ENCODE results near the gene GNE.

DNA sequence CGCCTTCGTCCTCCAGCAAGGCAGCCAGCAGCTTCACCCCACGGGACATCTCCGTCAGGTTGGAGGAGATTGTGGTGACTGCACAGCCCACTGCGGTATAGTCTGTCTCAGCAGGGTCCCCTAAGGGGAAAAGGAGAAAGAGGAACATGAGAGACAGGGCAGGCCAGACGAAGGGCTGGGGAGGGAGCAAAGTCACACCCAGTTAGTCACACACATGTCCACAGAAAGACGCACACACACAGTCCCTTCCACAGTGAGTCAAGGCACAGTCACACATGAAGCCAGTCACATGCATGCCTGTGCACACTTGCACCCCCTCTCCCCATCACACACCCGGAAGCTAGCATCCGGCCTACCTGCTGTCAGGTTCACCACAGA lies 12.8 kb downstream of the TLN1 start:
- RAMPAGE, long total RNA: no peak
- RRBS: no CpG with 5 or more reads among the region's 9 CpGs

- RAMPAGE, long total RNA: no peak
- RRBS: no CpG with 5 or more reads among the region's 2 CpGs
Observed at GRCh38 chr9:35725140-35725379, 6.9 kb downstream of the TLN1 start.

GRCh38 chr9:35730105-35731232 lies 1.5 kb downstream of the TLN1 start:
- RAMPAGE, long total RNA: no peak
- RRBS: no CpG with 5 or more reads among the region's 5 CpGs

DNA sequence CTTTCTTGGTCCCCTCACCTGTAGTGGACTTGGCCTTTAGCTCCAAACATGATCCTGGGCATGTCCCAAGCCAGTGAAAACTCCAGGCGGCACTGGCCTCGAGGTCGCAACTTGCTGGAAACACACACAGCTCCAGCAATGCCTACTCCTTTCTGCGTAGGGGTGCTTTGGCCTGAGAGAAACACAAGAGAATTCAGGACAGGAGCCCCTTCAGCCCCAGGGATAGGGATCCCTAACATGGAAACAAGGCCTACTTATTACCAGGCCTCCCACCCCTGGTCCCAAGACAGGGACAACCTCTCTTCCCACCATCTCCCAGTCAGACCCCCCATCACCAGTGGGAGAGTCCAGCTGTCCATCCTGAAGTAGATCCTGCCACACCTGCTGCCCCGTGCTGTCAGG lies 7.7 kb downstream of the CREB3 start:
- RAMPAGE, long total RNA: no peak
- RRBS: no CpG with 5 or more reads among the region's 5 CpGs

DNA sequence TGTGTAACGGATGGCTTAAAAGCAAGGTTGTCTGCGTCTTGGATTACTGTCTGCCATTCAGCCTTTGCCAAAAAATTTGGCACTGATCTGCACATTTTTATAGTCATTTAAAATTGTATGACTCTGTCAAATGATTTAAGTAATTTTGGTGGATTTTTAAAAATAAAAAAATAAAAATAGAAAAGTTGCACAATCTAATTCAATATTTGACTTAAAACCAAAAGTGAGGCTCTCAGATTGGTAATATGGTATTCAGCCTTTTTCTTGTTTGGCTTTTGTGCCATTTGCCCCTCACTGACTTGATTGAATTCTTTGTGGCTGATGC lies 3.6 kb upstream of the MSMP start:
- RAMPAGE, long total RNA: no peak
- RRBS: no CpG with 5 or more reads among the region's 2 CpGs

DNA sequence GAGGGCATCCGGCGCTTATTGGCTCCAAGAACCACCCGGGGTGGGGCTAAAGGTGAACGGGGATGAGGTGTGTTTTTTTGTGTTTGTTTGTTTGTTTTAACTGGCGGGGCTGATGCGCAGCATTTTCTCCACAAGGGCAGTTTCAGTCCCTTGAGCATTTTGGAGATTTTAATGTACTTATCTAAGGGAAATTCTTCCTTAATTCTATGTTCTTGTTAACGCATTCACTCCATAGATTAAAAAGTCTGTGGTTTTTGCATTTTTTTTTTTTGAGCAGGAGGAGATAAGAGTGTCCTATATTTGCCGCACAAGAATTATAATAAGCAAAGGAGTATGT lies 661 bp upstream of the HINT2 start:
- RAMPAGE, long total RNA: no peak
- RRBS: no CpG with 5 or more reads among the region's 8 CpGs

GRCh38 chr9:35834331-35834750 lies 5.3 kb downstream of the TMEM8B start:
- RAMPAGE, long total RNA: no peak
- RRBS: no CpG with 5 or more reads among the region's 4 CpGs

- RAMPAGE, long total RNA: no peak
- RRBS: no CpG with 5 or more reads among the region's 8 CpGs
Observed at GRCh38 chr9:35908463-35909066, 725 bp upstream of the SPAAR start.

DNA sequence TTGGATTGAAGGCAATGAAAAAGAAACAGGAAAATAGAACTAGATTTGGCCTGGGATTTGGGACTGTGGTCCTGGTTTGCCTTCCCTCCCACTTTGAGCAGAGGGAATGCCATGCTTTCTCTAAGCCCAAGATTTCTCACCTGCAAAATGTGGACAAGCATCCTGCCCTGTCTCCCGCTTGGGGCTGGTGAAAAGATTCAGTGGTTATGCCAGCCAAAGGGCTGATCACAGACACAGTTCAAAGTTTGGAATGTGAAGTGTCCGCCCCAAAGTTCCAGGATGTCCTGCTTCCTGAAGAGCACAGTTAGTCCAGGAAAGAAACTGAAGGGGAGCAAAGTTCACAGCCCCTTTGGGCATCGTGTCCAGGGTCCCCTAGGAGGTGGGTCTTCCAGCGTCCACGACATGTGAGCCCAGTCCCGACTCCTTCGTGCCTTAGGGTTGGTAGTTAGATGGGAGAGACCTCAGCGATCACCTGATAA lies 19.9 kb downstream of the SPAAR start:
- RAMPAGE, long total RNA: no peak
- RRBS: no CpG with 5 or more reads among the region's 8 CpGs

DNA sequence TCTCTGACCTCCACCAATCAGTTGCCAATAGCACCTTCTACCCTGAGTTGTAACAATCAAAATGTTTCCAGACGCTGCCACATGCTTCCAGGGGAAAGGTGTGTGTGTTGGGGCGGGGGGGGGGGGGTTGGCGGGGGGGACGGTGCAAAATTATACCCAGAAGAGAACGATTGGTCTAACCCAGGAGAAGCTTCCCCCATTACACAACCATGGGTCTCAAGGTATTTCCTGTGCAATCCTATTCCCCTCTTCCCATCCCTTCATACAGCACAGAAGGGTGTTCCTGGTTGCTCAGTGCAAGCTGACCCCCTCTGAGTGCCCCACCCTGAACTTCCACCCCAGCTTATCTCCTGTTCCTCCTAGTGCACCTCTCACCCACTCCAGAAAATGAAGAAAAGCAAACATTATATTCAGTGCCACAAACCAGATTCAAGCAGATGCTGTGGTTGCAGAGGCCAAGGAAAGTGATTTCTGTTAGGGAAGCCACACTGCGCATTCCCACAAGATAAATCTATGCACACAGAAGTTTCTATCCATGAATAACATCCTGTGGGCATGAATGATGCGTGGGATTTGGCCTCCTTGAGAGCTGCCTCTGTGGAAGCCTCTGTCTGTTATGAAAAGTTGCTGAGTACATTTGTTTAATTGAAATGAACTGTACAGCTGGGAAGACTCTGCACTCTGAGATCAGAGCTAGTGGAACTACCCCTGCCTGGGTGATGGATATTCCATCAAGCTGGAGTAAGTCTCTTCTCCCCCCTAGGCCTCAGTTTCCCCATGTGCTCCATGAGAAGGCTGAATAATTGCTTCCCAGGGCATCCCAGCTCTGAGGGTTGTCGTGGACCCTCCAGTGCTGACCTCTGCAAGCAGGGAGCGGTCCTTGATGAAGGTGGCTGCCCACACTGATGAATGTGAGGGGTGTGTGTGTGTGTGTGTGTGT lies 2.2 kb upstream of the OR2S2 start:
- RAMPAGE, long total RNA: no peak
- RRBS: no CpG with 5 or more reads among the region's 9 CpGs

- RAMPAGE, long total RNA: no peak
- RRBS: no CpG with 5 or more reads among the region's 28 CpGs
Observed at GRCh38 chr9:35962027-35962895, 4.3 kb upstream of the OR2S2 start.

GRCh38 chr9:36153964-36155268 lies 14.8 kb upstream of the CCIN start:
- RAMPAGE, long total RNA: no peak
- RRBS: no CpG with 5 or more reads among the region's 24 CpGs

- RAMPAGE, long total RNA: no peak
- RRBS: no CpG with 5 or more reads among the region's 11 CpGs
Observed at GRCh38 chr9:36162483-36162868, 6.7 kb upstream of the CCIN start.

GRCh38 chr9:36258273-36259315 lies at the start of gene GNE:
GNE (minus strand) TSS chr9:36258448.
- RAMPAGE, long total RNA: start-site peak on the minus strand at chr9:36258395-36258456, 143 and 232 reads in 2 replicates
- RRBS: 1% methylated on average over 11 of the region's 76 CpGs

GRCh38 chr9:36317593-36318434 lies 59.6 kb upstream of the GNE start:
- RAMPAGE, long total RNA: no peak
- RRBS: no CpG with 5 or more reads among the region's 16 CpGs

GRCh38 chr9:36902017-36902401 lies 132.1 kb downstream of the PAX5 start:
- RAMPAGE, long total RNA: no peak
- RRBS: no CpG with 5 or more reads among the region's 4 CpGs

DNA sequence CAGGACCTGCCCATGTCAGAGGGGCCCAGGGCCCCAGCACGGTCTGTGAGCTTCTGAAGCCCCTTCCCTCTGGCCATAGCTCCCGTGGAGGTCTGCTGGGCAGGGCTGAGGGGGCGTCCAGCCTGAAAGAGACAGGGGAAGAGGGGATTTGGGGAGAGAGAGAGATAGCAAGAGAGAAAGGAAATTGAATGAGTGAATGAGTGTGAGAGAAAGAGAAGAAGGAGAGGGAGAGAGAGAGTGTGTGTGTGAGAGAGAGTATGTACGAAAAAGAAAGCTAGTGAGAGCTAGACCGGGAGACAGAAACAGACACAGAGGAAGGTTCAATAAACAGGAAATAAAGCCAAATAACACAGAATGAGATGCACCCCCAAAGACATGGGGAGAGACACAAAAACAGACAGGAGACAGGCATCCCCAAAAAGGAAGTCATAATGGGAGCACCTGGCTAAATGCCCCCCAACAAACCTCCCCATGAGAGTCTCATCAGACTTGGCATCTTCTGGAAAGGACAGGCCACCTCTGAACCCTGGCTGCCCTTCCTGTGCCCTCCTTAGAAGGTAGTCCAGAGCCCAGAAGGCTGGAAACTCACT lies 37.3 kb downstream of the PAX5 start:
- RAMPAGE, long total RNA: no peak
- RRBS: no CpG with 5 or more reads among the region's 5 CpGs

DNA sequence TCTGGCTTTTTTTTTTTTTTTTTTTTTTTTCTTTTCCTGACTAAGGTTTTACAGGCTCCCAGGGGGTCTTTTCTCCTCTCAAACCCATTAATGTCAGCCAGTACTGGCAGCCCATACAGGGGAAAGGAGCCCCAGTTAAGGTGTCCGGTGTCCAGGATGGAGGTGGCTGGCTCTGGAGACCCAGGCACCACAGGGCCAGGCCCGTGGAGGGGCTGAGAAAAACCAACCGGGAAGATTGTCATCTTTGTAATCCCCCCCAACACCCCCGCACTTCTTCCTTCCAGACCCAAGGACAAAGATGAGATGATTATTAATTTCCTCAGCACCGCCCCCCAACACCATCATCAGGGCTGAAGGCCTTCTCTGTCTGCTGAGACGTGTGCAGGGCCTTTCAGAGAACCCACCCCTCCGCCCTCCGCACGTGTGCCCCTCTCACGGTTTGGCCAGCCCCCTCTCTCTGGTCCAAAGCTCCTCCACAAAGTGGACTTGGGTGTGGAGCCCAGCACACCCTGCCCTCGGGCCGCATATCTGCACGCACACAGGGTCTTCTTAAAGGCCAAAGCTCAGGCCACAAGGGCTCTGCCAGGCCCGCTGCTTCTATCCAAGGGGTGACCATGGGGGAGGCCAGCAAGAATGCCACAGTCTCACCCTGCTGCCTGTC lies 32.1 kb downstream of the PAX5 start:
- RAMPAGE, long total RNA: no peak
- RRBS: 70% methylated on average over 3 of the region's 14 CpGs

GRCh38 chr9:37029206-37029564 lies 4.9 kb downstream of the PAX5 start:
- RAMPAGE, long total RNA: no peak
- RRBS: 0% methylated on average over 7 of the region's 18 CpGs

GRCh38 chr9:37079640-37080900 lies 40.3 kb upstream of the ZCCHC7 start:
- RAMPAGE, long total RNA: start-site peak on the plus strand at chr9:37079901-37079987, 153 and 174 reads in 2 replicates
- RRBS: under 1% methylated on average over 7 of the region's 81 CpGs

Data from kidney epithelial cell (primary cell).